ENCODE measurements around a stretch of chr9.

GRCh38 chr9:117413094-117413612 is 1.7 kb downstream of the ASTN2 start:
- PRO-cap, 2 experiments = no peak in any of the 2 experiments

DNA sequence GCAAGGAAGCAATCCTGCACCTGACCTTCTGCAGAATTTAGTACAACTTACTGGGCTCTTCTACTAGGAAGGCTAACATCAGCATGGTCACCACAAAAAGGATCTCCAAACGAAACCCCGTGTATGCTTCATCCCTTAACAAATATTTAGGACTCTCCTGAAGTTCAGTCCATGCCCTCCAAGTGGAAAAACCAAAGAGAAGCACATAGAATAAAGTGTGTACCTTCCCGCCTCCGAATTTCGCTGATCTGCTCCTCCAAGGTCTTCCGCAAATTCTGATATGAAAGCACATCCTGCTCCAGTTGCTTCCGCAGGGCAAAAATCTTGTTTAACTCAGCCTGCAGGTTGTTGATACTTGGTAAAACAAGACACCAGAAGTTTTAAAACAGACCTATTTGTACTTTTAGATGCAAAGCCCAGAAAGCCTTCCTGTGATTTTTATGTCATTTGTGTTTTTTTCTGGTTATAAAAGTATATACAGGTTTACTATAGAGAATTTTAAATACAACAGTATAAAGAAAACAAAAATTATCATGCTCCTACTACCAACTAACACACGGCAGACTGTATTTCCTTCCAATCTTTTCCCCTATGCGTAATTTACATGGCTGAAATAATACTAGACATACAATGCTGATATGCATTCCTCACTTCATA is 108.3 kb downstream of the CDK5RAP2 start:
- PRO-cap, 2 experiments = no peak in any of the 2 experiments

DNA sequence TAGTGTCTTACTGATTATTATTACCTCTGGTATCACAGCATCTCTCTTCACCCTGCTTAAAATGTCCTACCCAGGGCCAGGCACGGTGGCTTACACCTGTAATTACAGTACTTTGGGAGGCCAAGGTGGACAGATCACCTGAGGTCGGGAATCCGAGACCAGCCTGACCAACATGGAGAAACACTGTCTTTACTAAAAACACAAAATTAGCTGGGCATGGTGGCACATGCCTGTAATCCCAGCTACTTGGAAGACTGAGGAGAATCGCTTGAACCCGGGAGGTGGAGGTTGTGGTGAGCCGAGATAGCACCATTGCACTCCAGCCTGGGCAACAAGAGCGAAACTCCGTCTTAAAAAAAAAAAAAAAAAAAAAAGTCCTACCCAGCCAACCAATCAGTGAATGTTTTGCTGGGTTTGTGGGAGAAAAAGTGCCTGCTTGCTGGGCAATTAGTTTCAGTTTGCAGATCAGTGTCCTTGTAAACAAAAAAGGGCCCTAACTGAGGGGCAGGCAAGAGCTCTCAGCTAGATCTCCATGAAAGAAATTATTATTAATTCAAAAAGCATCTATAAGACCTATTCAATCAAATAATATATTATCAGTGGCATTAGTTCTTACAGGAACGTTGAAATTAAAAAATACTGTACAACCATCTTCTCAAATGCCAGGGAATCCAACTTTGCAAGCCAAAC is 4.1 kb downstream of the MEGF9 start:
- PRO-cap, 2 experiments = peak in 2 of 2 experiments; most common plus-strand start position 456 of the sequence (in 2); most common minus-strand start position 316 of the sequence (in 2)

GRCh38 chr9:120713802-120714140 is 499 bp downstream of the MEGF9 start:
- PRO-cap, 2 experiments = no peak in any of the 2 experiments

- PRO-cap, 2 experiments = no peak in any of the 2 experiments
These were observed 12.0 kb downstream of the PSMD5 start for GRCh38 chr9:120830842-120831074.

DNA sequence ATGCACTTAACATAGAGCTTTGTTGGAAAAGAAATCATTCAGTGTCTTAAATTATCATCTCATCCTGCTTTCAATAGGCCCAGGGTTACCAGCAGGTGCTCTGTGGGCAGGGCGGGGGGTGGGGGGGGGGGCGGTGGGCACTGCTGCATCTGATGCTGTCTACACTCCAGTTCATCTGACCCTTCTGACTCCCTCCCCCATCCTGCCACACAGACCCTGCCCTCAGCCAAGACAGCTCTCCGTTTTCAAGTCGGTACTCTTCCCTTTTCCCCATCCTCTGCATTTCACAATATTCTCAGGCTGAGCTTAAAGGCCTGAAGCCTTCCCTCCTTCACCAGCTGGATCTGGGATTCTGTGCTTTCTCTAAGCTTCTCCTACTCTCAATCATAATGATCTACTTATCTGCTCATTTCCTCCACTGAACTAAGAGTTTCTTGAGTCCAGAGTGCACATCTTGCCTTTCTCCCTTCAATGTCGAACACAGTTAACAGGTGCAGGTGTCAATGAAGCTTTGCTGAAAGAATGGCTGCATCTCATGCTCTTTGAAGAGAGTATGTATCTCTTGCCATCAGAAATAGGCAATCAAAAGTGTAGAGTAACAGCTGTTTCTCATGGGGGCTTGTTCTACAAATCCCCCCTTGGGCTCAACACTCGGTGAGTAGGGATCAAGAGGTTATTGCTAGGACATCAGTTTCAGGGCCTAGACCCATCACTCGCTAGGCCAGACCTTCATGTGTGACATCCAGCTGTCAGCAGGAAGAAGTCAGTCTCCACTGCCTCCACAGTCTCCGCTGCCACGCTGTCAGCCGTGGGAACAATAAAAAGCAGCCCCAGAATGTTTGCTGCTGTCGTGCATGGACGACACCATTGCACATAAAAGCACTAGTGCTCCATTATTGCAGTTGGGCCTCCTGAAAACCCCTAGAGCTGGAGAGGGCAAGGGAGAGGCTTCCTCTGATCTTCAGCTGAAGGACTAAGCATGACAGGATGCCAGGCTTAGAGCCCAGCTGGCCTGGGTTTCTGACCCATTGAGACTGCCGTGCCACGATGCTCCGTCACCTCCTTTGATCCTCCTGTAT is 23.9 kb downstream of the TRAF1 start:
- PRO-cap, 2 experiments = no peak in any of the 2 experiments

DNA sequence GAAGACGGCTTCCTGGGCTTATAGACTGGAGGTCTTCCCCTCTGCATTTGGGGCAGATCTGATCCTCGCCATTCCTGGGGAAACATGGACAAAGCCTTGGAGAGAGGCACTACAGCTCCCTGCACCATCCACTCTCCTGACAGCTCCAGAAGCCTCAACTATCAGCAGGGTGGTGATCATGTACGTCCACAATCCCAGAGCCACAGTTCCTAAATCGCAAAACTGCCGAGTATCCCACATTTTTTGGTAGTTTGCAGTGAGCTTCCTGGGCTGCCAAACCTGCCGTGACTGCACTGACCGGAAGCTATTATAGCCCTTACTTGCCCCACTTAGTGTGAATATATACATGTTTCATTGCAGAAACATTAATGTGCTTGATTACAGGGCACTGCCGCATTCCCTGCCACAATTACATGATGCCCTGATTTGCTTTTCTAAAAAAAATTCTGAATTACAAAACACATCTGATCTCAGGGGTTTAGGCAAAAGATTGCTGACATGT is 2.8 kb downstream of the TRAF1 start:
- PRO-cap, 2 experiments = peak in 1 of 2 experiments; most common minus-strand start position 222 of the sequence (in 1)

DNA sequence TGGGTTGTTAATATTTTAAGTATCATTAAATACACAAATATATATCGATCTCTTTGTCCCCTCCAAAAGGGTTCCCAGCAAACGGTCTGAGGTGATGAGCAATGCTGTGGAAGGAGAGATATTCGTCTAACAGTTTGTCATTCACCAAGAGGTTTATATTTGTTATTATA is 1.3 kb downstream of the TRAF1 start:
- PRO-cap, 2 experiments = no peak in any of the 2 experiments

- PRO-cap, 2 experiments = peak in 2 of 2 experiments; most common plus-strand start chr9:120927522 (in 2)
These were observed 825 bp upstream of the TRAF1 start for GRCh38 chr9:120927423-120927818.

GRCh38 chr9:121074206-121074660 is 522 bp upstream of the CNTRL start:
- PRO-cap, 2 experiments = peak in 2 of 2 experiments; most common plus-strand start chr9:121074565 (in 2); most common minus-strand start chr9:121074272 (in 1)

DNA sequence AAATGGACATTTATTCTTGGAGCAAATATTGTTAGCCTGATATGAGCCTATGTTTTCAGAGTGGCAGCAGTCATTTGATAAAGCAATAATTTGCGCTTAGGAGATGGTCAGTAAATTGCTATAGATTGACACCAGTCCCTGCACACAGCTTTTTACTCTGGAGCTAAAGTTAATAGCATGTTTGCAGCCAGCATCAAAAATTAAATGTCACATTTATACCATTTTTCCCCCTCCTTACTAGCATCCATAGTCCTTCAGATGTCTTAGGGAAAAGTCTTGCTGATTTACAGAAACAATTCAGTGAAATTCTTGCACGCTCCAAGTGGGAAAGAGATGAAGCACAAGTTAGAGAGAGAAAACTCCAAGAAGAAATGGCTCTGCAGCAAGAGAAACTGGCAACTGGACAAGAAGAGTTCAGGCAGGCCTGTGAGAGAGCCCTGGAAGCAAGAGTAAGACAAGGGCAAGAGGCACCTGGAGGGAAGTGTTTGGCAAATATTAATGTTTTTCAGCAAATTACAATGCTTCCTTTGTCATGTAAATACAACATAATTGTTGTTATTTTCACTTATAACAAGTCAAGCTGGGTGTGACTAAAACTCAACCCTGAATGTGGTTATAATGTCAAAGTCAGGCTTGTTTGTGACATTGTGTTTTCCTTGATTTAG is 60.4 kb downstream of the RAB14 start:
- PRO-cap, 2 experiments = no peak in any of the 2 experiments

GRCh38 chr9:121179758-121180795 is 21.6 kb downstream of the RAB14 start:
- PRO-cap, 2 experiments = no peak in any of the 2 experiments

DNA sequence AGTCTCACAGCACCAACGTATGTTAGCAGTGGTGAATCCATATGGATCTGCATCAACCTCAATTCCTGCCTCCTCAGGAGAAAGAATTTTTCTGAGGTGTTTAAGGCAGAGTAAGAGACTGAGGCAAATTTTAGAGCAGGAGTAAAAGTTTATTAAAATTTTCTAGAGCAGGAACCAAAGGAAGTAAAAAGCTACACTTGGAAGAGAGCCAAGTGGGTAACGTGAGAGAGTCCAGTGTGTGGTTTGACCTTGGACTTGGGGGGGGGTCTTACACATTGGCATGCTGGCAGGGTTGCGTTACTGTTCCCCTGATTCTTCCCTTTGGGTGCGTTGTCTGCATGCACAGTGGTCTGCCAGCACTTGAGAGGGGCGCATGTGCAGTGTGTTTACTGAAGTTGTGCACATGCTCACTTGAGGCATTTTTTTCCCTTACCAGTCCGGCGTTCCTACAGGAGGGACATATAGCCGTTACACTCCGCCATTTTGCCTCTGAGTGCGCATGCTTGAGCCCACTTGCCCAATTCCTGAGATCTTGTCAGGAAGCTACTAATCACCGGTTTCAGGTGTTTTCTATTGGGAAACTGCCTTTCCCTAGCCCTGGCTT is 21.1 kb upstream of the RAB14 start:
- PRO-cap, 2 experiments = no peak in any of the 2 experiments

DNA sequence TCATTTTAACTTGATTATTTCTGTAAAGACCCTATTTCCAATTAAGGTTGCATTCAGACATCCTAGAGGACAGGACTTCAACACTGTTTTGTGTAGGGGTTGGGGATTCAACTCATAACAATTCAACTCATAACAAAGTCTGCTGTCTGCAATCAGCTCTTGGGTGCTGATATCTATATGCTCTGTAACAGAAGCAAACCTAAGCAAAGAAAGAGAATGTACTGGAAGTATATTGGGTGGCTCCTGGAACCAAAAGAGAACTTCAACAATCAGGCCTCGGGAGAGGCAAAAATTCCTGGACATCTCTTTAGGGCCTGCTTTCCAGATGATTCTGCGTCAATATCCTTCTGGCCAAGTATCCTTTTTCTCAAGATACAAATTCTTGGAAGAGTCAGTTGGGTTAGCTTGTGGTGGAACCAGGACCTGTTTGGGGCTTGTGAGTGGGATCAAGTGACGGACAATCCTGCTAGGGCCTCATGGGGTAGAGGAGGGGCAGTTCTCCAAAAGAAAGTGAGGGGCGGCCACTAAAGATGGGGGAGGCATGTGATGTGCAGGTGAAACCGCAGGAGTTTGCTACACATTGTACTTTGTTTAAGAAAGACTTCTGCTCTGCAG is 27.6 kb upstream of the GSN start:
- PRO-cap, 2 experiments = no peak in any of the 2 experiments

- PRO-cap, 2 experiments = no peak in any of the 2 experiments
These were observed 25.8 kb upstream of the GSN start for GRCh38 chr9:121242099-121242646.

GRCh38 chr9:121284253-121284928 is 16.4 kb downstream of the GSN start:
- PRO-cap, 2 experiments = no peak in any of the 2 experiments

GRCh38 chr9:121289987-121290398 is 22.0 kb downstream of the GSN start:
- PRO-cap, 2 experiments = no peak in any of the 2 experiments

- PRO-cap, 2 experiments = no peak in any of the 2 experiments
These were observed 21.0 kb downstream of the STOM start for GRCh38 chr9:121349043-121349509.

DNA sequence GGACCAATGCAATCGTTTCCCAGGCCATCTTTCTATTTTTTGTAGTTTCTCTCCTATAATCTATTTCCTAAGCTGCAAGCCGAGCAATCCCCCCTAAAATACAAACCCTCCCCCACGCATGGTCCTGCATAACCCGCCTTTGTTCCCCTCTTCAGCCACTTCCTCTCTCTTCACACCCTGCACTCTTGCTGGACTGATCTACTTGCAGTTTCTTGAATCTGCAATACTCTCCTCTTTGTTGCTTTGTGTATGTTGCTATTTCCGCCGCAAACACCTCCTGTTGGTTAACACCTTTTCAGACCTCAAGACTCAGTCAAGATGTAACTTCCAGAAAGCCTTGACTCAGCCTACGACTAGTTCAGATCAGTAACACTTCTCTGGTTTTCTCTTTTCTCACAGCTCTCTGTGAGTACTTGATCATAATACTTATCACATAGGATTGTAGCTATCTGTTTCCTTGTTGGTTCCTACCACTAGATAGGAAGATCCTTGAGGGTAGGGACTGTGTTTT is 16.4 kb downstream of the STOM start:
- PRO-cap, 2 experiments = peak in 1 of 2 experiments; most common plus-strand start position 340 of the sequence (in 1); most common minus-strand start position 220 of the sequence (in 1)

- PRO-cap, 2 experiments = no peak in any of the 2 experiments
These were observed 2.7 kb downstream of the STOM start for GRCh38 chr9:121367046-121368112.

Data from helper T cell (primary cell).